Epithelial cell of proximal tubule (primary cell): ENCODE data around the gene DPYSL3.

DNA sequence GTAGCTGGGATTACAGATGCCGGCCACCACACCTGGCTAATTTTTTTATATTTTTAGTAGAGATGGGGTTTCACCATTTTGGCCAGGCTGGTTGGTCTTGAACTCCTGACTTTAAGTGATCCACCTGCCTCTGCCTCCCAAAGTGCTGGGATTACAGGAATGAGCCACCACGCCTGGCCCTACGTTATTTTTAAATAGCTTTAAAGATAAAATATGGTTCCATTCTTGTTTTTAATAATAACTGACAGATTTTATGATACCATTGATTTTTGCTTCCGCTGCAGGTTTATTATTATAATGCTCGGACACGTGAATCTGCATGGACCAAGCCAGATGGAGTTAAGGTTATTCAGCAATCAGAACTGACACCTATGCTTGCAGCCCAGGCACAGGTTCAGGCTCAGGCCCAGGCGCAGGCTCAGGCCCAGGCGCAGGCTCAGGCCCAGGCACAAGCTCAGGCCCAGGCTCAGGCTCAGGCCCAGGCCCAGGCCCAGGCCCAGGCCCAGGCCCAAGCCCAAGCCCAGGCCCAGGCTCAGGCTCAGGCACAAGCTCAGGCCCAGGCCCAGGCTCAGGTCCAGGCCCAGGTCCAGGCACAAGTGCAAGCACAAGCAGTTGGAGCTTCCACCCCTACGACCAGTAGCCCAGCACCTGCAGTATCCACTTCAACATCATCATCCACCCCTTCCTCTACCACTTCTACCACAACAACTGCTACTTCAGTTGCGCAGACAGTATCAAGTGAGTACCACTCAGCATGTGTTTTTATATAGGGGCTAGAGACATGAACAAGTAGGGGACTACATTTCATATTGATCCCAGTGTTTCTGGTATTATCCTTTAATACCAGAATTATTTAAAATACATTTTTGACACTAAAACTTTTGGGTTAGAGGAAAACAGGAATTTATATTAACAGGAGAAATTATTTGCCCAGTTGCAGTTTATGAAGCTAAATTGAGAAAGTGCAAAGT, 11.8 kb downstream of the TCERG1 start:
- RAMPAGE, long total RNA = no peak
- RRBS = no CpG with 5 or more reads among the region's 10 CpGs

- RAMPAGE, long total RNA = no peak
- RRBS = no CpG with 5 or more reads among the region's 1 CpG
These were observed 26.9 kb downstream of the TCERG1 start for GRCh38 chr5:146474010-146474357.

GRCh38 chr5:147509760-147510462, at the start of gene DPYSL3:
Gene DPYSL3 (minus strand): TSS chr5:147510068.
- RAMPAGE, long total RNA = no peak
- RRBS = 1% methylated on average over 16 of the region's 58 CpGs

GRCh38 chr5:148070169-148070618, 6.4 kb downstream of the SPINK5 start:
- RAMPAGE, long total RNA = no peak
- RRBS = no CpG with 5 or more reads among the region's 2 CpGs

DNA sequence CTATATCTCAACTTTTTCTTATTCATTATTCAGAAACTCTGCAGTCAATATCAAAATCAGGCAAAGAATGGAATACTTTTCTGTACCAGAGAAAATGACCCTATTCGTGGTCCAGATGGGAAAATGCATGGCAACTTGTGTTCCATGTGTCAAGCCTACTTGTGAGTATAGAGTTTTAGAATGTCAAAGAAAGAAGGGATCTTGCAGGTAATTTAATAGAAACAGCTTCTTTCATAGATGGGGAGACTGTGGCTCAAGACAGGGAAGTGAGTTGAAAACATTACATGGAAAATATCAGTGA, 34.0 kb downstream of the SPINK5 start:
- RAMPAGE, long total RNA = no peak
- RRBS = no CpG with 5 or more reads among the region's 1 CpG

DNA sequence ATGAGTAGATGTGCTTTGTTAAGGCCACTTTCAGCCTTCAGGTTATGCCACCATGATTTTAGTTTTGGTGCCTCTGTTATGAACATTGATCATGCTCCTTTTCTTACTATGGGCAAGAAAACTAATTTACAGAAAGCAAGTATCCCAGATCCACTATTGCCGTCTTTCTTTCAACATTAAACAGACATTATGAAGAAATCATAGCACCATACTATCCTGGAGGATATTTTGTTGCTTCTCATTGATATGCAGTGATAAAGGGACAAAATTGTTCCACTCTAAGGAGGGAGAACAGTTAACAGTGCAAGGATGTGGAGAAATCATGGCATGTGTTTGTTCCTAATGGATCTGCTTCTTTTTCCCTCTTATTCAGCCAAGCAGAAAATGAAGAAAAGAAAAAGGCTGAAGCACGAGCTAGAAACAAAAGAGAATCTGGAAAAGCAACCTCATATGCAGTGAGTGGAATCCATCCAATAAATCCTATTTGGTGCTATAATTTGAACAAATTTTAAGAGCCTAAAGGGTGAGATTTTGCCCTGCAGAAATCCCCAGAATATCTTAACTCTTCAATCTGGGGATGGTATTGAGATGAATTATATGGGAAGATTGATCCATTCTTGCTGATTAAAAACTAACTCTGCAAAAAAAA, 35.2 kb downstream of the SPINK5 start:
- RAMPAGE, long total RNA = no peak
- RRBS = no CpG with 5 or more reads among the region's 2 CpGs

- RAMPAGE, long total RNA = no peak
- RRBS = no CpG with 5 or more reads among the region's 4 CpGs
These were observed 37.2 kb upstream of the SPINK14 start for GRCh38 chr5:148131020-148131604.

DNA sequence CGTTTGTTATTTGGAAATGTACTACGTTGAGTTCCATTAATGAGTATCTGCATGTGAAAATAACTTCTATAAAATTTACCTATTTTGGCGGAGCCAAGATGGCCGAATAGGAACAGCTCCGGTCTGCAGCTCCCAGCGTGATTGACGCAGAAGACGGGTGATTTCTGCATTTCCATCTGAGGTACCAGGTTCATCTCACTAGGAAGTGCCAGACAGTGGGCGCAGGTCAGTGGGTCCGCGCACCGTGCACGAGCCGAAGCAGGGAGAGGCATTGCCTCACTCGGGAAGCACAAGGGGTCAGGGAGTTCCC, 7.9 kb upstream of the MARCOL start:
- RAMPAGE, long total RNA = no peak
- RRBS = no CpG with 5 or more reads among the region's 15 CpGs

GRCh38 chr5:148416805-148417384, 33.1 kb downstream of the FBXO38 start:
- RAMPAGE, long total RNA = no peak
- RRBS = no CpG with 5 or more reads among the region's 7 CpGs

- RAMPAGE, long total RNA = no peak
- RRBS = no CpG with 5 or more reads among the region's 10 CpGs
These were observed 90.1 kb downstream of the FBXO38 start for GRCh38 chr5:148473637-148474470.

DNA sequence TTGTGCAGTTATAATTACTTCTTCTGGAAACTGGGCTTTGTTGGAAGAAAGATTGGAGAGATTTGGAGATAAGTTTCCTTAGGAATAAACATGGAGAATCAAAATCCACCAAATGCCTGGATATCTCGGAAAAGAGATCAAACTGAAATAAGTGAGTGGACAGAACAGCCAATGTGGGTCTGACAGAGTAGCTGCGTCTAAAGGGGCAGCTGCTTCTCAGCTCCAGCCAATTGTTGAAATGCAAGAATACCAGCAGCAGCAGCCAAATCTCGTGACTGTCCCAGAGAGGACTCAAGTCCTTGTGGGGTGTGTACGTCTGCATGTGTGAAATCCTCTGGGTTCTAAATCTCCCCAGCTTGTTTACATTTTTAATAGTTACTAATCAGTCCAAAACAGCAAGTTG, 85.6 kb upstream of the ADRB2 start:
- RAMPAGE, long total RNA = no peak
- RRBS = no CpG with 5 or more reads among the region's 4 CpGs

DNA sequence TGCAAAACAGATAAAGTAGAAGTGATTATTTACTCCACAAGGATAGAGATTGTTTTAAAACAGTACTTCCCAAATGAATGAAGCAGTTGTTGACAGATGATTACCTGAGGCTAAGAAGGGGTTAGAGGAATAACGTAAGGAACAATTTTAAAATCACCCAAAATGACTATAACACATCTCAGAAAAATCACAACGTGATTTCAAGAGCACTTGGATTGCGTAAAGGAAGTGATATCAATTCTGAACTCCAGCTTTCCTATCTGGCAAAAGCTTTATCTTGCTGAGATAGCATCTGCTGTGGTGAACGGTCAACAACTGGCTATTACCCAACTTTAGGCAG, 9.0 kb downstream of the ABLIM3 start:
- RAMPAGE, long total RNA = no peak
- RRBS = no CpG with 5 or more reads among the region's 4 CpGs

DNA sequence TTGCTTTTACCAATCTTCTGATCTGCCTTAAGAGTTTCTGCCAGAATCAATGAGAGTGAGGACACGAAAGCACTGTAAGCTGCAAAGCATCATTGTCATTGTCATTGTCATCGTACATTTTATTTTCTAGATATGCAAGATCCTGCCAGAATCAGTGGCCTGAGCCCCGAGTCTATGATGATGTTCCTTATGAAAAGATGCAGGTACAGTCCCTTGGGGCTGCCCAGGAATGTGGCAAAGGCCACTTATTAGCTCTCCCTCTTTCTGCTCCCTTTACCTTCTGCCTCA, 25.1 kb upstream of the GRPEL2 start:
- RAMPAGE, long total RNA = no peak
- RRBS = no CpG with 5 or more reads among the region's 3 CpGs

DNA sequence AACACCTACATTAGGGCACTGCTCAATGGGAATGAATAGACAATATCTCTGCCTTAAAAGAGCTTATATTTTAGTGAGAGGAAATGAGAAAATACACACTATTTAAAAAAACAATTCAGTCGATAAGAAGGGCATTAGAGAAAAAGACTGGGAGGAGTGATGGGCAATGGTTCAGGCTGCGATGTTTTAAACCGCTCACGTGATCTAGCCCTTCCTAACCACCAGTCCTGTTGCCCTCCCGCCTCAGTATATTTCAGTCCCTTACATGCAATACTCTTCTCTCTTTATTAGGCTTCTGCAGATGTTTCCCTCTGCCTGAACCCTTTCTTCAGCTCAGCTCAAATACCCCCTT, 568 bp upstream of the GRPEL2 start:
- RAMPAGE, long total RNA = no peak
- RRBS = no CpG with 5 or more reads among the region's 5 CpGs

DNA sequence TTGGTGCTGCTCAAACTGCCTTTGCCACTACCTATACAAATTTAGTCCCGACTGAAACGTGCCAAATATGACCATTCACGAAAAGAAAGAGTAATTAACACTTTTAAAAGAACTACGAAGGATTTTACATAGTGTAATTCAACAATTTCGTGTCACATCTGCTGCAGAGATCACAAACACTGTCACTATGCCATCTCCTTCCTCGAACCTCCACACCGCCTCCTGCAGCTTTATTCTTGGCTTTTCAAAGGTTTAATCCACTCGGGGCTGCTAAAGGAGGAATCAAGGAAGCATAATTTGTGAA, 2.0 kb downstream of the CSNK1A1 start:
- RAMPAGE, long total RNA = no peak
- RRBS = no CpG with 5 or more reads among the region's 8 CpGs

- RAMPAGE, long total RNA = no peak
- RRBS = no CpG with 5 or more reads among the region's 15 CpGs
These were observed 54.3 kb upstream of the PPARGC1B start for GRCh38 chr5:149675483-149676527.

DNA sequence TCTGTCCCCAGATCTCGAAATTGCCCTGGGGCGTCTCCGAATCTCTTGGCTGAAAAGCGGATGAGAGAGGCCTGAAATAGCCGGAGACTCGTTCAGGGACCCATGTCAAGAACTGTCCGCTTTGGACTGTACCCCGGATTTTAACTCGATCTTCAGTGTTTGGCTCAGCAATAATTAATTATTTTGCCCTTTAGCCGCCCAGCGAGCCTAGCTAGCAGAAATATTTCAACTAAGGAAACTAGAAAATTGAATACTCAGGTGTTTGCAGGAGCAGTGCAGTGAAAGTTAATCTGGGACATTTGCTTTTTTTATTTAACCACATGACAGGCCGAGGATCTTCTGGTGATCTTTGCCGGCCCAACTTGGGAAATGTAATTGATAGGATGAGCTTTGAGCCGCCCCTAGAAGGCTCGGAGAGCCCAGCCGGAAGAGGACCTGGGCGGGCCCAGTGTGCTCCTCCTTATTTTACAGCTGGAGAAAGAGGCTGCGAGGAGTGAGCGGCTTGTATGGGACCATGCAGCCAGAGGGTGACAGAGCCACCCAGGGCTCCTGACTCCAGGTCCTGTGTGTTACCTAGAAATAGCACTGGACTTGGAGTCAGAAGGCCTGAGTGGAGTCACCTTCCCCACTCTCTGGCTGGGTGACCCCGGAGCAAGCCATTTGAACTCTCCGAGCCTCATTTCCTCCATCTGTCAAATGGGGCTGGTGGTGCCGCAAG, 2.3 kb downstream of the PPARGC1B start:
- RAMPAGE, long total RNA = no peak
- RRBS = 3% methylated on average over 4 of the region's 22 CpGs

DNA sequence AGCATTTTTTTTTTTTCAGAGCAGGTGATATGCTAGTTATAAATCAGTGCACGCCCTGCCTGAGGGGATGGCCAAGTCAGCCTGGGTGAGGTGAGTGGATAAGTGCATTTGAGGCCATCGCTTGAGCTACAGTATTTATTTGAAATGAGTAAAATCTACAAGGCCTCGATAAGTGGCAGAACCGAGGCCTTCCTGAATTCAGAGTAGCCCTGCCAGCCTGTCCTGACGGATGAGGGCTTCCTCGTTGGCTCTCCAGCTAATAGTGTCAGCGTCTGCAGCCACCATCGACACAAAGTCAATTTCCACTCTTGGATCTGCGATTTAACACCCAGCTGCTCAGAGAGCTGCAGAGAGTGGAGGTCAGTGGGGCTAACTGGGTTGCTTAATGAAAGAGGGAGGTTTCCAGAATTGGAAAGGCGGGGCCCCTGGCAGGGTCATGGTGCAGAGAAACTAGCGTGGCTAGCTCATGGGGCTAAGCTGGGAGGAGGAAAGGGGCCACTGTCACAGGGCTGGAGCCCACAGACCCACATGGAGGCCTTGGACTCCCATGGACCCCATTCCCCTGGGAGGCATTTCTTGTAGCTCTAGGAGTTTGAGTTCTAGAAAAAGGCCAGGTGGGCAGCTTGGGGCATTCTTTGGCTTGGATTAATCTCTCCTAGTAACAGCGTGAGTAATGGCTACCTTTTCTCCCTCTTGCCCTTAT, 27.4 kb downstream of the PPARGC1B start:
- RAMPAGE, long total RNA = no peak
- RRBS = no CpG with 5 or more reads among the region's 12 CpGs

DNA sequence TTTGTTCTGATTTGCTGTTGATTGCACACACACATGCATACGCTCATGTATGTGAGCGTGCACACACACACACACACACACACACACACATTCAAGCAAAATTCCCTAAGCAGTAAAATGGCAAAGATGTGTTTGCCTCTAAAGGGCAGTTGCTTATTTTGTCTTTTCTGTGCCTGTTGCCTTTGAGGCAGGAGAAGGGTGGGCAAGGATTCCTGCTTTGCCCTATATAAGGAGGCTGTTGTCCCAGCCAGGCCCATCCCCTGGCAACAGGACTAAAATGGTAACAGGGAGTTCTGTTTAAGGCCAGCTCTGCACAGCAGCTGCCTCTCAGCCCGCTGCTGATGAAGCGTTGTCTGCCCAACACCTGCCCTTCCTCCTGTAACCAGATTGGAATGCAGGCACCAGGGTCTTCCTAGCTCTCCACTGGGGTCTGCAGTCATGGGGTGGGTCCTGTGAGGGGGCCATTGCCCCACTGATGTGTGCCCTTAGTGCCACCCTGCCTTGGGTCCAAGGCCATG, 64.4 kb downstream of the PPARGC1B start:
- RAMPAGE, long total RNA = no peak
- RRBS = no CpG with 5 or more reads among the region's 4 CpGs

GRCh38 chr5:149808049-149808750, 78.1 kb downstream of the PPARGC1B start:
- RAMPAGE, long total RNA = no peak
- RRBS = no CpG with 5 or more reads among the region's 8 CpGs